ENCODE measurements around the gene HOXD12.

DNA sequence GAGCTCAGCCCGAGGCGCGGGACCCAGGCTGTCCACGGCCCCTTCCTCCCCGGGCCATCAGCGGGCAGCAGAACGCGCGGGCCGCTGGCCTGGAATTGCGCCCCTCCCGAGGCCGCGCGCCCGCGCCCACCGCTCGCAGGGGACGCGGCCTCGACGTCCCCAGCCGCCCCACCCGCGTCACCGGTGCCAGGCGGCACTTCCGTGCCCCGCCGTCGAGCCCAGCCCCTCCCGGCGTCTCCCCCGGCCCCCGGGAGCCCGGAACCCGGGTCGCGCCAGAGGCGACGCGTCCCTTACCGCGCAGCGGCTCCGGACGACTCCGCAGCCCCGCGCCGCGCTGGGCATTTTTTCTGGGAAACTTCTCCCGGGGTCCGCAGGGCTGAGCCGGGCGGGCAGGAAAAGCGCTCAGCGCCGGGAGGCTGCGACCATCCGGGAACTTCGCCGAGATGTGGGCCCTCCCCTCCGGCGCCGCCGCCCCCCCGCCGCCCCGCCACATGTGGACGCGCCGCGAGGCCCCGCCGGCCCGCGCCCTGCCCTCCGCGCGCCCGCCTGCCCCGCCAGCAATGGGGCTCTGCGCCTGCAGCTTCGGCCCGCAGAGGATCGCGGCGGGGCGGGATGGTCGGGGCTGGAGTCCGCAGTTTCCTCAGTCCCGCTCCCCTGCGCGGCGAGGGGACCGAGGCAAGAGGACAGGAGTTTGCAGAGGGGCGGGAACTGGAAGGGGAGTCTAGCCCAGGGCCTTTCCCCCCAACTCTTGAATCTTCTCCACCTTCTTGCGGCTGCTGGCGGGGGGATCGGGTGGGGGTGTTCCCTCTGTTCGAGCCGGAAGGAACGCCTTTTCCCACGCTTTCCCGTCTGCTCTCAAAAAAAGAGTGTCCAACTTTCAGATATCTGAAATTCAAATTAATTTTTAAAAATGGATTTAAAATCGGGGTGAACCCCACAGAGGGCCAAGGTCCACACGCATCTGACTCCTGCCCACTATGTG lies 81.5 kb downstream of the CHRNA1 start:
- PRO-cap: bidirectional peak, plus-strand start at position 196 of the sequence, minus-strand start at position 176 of the sequence; bidirectional peak, plus-strand start at position 592 of the sequence, minus-strand start at position 437 of the sequence; unidirectional peak, minus-strand start at position 750 of the sequence

GRCh38 chr2:174844185-174844732 lies 80.0 kb upstream of the CHRNA1 start:
- PRO-cap: unidirectional peak, plus-strand start at chr2:174844646

DNA sequence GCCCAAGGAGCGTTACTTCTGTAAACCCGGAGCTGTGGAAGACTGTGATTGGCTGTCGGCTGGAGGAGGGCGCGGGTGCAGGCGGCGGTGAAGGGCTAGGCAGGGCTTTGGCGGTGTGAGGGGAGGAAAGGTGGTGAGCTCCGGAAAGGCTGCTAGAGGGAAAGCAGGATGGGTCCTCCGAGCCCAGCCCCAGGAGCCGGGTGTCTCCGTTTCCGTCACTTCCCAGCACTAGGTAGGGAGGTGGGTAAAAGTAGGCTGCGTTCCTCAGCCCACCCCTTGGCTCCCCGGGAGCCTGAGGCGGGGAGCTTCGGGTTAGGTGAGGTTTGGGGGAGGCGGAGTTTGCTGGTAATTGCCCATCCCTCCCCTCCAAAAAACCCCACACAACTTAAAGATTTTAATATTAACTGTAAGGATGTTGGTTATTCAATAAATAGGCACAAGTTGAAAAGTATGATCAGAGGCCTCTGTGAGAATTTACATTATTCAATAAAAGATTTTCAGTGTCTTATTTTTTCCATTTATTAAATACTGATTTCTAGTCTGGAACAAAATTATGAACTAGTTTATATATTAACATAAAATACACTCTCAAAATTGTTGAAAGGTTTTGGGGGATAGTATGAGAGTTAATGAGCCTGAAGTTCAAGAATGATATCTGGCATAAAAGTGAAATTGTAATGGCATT lies 600 bp upstream of the ATF2 start:
- PRO-cap: bidirectional peak, plus-strand start at position 45 of the sequence, minus-strand start outside the sequence; unidirectional peak, minus-strand start at position 286 of the sequence

GRCh38 chr2:175178030-175178973 lies 3.2 kb downstream of the ATP5MC3 start:
- PRO-cap: no peak

DNA sequence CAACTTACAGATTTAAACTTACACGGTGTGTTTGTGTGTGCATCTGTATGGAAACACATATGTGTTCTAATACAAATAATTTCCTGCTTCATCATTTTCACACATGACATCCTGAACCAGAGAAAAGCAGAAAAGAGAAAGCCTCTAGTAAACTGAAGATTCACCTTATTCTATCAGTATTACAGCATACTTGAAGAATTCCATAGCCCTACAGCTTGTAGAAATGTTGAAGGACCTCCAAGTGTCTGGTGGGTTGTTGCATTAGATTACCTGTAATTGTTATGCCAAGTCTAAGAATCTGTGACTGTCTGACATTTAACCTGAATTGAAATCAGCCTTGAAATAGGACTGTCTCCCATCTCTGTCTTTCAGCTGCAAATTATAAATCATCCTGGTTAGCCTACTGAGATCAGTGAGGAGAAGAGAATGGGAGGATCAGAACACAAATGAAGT lies 30.0 kb downstream of the EVX2 start:
- PRO-cap: no peak

DNA sequence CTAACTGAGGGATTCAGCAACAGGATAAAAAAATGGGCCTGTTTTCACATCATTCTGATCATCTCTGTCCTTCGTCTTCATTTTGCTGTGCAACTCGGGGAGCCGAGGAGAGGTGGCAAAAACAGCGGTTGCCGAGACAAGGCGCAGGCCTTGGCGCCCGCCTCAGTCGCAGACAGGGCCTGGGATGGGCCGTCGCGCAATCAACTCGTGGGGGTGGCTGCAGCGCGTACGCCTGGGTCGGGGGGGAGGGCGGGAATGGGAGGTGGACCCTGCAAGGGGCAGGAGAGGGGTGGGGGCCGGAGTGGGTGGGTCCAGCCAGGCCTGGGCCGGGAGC lies 322 bp upstream of the HOXD13 start:
- PRO-cap: no peak

- PRO-cap: no peak
Measured at GRCh38 chr2:176099250-176100309, at the start of gene HOXD12. TSS of gene HOXD12 (plus strand) at chr2:176099795.

- PRO-cap: no peak
Measured at GRCh38 chr2:176105079-176106448, 1.5 kb upstream of the HOXD11 start.

DNA sequence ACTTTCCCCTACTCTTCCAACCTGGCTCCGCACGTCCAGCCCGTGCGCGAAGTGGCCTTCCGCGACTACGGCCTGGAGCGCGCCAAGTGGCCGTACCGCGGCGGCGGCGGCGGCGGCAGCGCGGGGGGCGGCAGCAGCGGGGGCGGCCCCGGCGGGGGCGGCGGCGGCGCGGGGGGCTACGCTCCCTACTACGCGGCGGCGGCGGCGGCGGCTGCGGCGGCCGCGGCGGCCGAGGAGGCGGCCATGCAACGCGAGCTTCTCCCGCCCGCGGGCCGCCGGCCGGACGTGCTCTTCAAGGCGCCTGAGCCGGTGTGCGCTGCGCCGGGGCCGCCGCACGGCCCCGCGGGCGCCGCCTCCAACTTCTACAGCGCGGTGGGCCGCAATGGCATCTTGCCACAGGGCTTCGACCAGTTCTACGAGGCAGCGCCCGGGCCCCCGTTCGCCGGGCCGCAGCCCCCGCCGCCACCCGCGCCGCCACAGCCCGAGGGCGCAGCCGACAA lies 455 bp downstream of the HOXD11 start:
- PRO-cap: no peak

DNA sequence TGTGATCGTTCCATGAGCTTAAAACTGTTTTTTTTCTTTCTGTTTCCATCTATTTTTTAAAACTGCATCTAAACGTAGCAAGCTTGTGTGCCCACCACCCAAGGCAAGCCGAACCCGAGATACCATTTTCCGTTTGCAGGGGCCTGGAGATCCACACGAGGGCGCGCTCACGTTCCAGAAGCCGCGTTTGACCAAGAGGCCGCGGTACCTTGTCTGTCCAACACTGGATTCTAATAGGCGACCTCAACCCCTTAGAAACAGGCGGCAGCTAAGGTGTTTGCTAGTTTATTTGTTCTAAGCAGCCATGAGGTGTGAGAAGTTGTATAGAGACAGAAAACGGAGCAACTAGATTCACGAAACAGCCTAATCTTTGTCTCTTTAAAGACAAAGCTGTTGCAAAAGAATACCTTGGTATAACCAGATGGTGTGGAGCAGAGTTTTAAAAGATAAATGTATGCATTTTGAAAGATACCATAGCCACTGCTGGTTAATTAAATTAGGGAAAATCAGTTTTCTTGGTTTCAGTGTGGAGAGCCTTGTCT lies 4.2 kb downstream of the HOXD11 start:
- PRO-cap: no peak

DNA sequence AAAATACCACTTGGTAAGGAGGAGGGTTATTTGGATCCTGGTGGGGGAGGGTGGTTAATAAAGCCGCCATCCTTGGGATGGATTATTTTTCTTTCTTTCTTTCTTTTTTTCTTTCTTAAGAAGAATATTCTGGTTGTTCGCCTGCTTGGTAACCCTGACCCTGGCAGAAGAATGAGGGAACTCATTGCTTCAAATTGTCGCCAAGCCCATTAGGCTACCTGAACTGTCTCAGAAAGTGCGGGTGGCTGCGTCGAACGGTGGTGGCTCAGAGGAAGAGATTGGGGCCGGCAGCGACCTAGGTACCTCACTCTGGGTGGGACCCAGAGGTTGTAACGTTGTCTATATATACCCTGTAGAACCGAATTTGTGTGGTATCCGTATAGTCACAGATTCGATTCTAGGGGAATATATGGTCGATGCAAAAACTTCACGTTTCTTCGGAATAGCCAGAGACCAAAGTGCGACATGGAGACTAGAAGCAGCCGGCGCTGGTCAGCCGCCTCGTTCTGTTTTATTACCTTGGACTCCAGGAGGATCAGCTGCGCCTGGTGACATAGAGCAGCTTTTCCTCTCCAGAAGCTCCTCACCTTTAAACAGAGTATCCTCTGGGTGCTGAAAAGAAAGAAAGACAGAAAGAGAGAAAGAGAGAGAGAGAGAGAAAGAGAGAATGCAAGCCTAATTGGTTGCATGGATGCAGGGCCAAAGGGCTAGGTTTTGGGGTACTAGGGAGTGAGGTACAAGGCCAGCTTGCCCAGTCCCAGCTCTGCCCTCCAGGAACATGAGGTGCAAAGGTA lies 1.2 kb upstream of the HOXD4 start:
- PRO-cap: no peak

GRCh38 chr2:176170448-176171040 lies 13.4 kb downstream of the HOXD3 start:
- PRO-cap: no peak

- PRO-cap: no peak
Measured at GRCh38 chr2:176187463-176187988, 942 bp upstream of the HOXD1 start.

DNA sequence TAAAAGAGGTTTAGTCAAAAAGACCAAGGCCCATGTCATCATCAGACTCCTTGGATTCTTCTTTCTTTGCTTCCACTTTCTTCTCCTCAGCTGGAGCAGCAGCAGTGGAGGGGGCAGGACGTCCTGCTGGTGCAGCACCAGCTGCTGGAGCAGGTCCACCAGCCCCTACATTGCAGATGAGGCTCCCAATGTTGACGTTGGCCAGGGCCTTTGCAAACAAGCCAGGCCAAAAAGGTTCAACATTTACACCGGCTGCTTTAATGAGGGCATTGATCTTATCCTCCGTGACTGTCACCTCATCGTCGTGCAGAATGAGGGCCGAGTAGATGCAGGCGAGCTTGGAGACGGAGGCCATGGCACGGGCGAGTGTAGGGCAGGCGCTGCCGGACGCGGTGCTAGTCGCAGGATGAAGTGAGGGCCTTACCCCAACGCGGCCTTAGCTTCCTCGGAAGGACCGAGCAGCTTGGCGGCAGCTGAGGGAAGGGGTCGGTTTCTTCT lies 12.5 kb downstream of the HOXD1 start:
- PRO-cap: no peak

- PRO-cap: no peak
Measured at GRCh38 chr2:176491066-176491825, 222.0 kb downstream of the MTX2 start.

DNA sequence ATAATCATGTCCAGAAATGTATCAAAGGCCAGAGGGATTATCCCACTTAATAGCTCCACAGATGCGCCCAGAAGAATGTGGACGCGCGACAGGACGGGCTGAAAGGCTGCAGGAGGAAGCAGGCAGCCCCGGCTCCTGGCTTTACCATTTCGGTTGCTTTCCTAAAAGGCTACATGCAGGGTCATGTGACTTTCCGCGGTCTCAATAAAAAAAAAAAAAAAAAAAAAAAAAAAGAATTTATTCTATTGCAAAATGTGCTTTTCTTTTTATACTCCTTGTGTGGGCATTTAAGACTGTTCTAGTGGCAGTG lies 369.5 kb downstream of the MTX2 start:
- PRO-cap: no peak

DNA sequence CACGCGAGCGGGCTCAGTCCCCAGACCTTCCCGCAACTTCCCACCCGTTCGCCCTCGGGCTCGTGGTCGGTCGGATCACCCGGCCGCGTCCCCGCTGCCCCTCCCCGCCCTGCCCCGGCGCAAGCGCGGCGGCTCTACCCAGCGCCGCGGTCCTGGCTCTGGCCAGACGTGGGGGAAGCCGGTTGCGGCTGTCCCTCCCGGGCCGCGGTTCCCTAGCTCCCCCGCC lies 352 bp downstream of the NFE2L2 start:
- PRO-cap: bidirectional peak, plus-strand start at position 165 of the sequence, minus-strand start at position 38 of the sequence

DNA sequence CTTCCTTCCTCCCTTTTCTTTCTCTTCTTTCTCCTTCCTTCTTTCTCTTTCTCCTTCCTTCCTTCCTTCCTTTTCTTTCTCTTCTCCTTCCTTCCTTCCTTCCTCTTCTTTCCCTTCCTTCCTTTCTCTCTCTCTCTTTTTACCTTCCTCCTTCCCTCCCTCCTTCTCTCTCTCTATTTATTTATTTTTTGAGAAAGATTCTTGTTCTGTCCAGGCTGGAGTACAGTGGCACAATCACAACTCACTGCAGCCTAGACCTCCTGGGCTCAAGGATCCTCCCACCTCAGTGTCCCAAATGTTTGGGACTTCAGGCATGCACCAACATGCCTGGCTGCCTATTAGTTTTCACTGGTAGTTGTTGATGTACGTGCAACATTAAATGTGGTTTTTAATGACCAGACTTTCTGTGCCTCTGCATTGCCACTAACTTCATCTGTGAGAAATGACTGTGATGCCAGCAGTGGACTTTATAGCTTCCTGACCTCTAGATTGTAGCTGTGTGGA lies 48.8 kb upstream of the NFE2L2 start:
- PRO-cap: no peak

DNA sequence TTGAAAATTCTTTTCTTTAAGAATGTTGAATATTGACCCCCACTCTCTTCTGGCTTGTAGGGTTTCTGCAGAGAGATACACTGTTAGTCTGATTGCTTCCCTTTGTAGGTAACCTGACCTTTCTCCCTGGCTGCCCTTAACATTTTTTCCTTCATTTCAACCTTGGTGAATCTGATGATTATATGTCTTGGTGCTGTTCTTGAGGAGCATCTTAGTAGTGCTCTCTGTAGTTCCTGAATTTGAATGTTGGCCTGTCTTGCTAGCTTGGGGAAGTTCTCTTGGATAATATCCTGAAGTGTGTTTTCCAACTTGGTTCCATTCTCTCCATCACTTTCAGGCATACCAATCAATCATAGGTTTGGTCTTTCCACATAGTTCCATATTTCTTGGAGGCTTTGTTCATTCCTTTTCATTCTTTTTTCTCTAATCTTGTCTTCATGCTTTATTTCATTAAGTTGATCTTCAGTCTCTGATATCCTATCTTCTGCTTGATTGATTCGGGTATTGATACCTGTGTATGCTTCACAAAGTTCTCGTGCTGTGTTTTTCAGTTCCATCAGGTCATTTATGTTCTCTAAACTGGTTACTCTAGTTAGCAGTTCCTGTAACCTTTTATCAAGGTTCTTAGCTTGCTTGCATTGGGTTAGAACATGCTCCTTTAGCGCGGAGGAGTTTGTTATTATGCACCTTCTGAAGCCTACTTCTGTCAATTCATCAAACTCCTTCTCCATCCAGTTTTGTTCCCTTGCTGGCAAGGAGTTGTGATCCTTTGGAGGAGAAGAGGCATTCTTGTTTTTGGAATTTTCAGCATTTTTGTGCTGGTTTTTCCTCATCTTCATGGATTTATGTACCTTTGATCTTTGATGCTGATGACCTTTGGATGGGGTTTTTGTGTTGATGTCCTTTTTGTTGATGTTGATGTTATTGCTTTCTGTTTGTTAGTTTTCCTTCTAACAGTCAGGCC lies 19.8 kb upstream of the AGPS start:
- PRO-cap: no peak

GRCh38 chr2:177724512-177724810 lies 105.9 kb upstream of the TTC30A start:
- PRO-cap: no peak